Osteoblast (primary cell): Measurements from ENCODE around the genes GARIN5B, SHISA7, CCDC106 and NLRP8.

DNA sequence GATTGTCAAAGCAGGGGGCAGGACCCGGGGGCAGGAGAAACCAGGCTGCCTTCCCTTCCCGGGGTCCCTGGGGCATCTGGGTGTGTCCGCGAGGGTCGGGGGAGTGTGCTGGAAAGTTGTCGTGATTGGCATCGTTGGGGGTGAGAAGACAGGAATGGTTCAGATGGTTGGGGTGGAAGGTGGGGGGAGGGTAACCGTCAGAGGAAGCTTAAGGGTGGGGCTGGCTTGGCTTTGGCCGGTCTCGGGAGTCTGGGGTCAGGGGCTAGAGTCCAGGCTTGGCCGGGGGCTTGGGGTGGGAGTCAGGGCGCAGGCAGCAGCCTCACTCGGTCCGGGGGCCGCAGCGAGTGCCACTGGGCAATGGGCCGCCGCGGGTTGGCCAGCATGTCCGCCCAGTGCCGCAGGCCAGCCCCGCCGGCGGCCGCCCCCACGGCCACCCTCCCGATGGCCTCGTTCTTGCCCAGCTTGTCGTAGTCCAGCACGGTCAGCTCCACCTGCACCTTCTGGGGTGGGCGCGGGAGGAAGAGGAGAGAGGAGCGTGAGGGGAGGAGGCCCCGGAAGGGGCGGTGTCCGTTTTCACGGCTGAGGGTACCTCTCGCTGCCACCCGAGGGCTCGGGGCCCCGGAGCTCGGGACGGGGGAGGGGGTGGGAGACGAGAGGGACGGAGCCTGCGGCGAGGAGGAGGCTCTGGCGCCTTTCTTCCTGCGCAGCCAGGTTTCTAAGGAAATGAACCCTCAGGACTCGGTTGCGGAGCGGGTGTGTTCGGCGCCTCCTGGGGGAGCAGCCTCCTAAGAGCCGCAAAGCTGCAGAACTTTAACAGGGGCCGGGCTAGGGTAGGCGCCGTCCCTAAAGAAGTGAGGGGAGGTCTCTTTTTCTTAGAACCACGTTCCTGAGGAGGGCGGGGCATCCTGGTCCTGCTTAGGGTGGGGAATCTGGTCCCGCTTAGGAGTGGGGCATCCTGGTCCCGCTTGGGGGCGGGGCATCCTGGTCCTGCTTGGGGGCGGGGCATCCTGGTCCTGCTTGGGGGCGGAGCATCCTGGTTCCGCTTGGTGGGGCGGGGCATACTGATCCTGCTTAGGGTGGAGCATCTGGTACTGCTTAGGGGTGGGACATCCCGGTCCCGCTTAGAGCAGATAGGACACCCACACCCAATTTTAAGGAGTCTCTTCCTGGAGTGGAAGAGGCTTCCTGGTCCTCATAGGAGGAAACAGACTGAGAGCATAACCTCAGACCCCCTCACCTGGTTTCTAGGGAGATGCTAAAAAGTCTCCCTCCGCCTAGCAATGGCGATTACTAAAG, 6.5 kb downstream of the SYT5 start:
- CAGE, long polyA plus RNA, result no peak
- RRBS, result 5% methylated on average over 20 of the region's 71 CpGs

GRCh38 chr19:55227062-55227683, 1.4 kb downstream of the TMEM86B start:
- CAGE, long polyA plus RNA, result no peak
- RRBS, result 88% methylated on average over 8 of the region's 24 CpGs

DNA sequence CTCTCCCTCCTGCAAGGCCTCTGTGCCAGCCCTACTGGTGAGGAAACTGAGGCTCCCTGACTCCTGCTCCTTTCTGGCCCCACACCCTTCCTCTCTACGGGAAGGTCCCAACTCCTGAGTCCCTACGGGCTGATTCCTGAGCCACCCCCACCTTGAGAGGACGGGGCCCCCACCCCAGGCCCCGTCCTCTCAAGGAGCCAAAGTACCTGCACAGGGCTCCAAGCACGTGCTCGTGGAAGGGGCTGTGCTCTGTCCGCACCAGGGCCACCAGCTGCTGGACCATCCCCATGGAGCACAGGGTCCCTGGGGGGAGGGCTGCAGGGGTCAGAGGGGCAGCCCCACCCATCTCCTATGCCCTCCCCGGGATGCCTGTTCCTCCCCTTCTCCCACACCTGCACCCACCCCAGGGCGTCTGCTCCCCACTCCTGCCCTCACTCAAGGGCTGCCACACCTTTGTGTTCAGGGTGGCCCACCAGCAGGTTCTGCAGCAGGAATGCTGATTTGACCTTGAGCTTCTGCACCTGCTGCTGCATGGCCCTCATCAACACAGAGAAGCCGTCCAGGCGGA, 6.9 kb upstream of the PPP6R1 start:
- CAGE, long polyA plus RNA, result no peak
- RRBS, result no CpG with 5 or more reads among the region's 11 CpGs

- CAGE, long polyA plus RNA, result no peak
- RRBS, result 65% methylated on average over 3 of the region's 18 CpGs
These were observed 5.0 kb downstream of the KMT5C start for GRCh38 chr19:55344587-55345151.

GRCh38 chr19:55363070-55363436, at the start of gene GARIN5B:
Gene GARIN5B (minus strand): TSS chr19:55363260.
- CAGE, long polyA plus RNA, result no peak
- RRBS, result no CpG with 5 or more reads among the region's 10 CpGs

DNA sequence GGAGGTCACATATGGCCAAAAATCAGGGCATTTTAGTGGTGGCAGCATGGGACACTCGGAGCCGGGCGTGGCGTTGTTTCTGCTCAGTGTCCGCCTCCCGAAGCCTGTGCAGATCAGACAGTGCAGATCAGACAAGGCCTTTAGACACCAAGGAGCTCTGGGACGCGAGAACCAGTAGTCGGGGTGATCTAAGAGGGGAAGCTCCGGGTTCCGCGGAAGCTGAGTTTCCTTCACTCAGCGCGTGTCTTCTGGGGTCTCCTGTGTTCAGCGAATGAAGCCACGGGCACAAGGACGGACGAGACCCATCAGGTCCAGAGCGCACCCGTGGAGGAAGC, 381 bp upstream of the TMEM238 start:
- CAGE, long polyA plus RNA, result no peak
- RRBS, result 46% methylated on average over 4 of the region's 20 CpGs

GRCh38 chr19:55443203-55443362, at the start of gene SHISA7:
Gene SHISA7 (minus strand): TSS chr19:55443300.
- CAGE, long polyA plus RNA, result no peak
- RRBS, result no CpG with 5 or more reads among the region's 14 CpGs

GRCh38 chr19:55486400-55486627, 1.3 kb downstream of the NAT14 start:
- CAGE, long polyA plus RNA, result no peak
- RRBS, result 57% methylated on average over 20 of the region's 21 CpGs

GRCh38 chr19:55490921-55491610, 2.8 kb downstream of the SSC5D start:
- CAGE, long polyA plus RNA, result no peak
- RRBS, result 75% methylated on average over 5 of the region's 27 CpGs

DNA sequence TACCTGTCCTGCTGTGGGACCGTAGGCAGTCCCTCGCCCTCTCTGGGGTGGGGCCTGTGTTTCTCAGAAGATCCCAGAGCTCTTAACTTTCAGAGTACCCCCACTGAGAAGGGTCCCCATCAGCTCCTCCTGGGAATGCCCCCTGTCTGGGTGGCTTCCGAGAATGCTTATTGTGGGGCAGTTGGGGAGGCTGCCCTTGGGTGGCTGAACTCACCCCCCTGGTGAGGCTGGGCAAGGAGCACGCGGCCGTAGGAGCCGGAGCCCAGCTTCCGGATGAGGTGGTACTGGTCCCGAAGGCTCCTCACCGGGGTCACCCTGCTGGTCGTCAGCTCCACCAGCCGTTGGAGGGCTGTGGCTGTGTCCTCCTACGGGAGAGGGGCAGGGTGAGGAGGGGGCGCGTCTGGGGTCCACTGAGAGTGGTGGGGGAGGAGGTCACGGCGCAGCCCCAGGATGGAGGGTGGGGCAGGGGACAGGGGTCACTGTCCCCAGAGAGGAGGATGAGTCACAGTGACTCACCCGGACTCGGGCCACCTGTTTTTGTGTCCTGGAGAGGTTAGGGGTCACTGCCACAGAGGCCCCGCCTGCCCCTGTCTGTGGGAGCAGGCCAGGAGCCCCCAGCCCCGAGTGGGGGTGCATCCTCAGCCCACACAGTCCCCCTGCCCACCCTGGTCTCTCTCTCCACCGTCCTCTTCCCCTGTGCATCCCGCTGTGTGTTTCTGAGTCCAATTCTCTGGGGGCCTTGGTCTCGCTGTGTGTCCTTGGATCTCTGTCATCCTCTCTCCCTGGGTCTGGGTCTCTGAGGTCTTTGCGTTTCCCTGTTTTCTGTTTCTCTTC, 541 bp downstream of the SBK3 start:
- CAGE, long polyA plus RNA, result no peak
- RRBS, result no CpG with 5 or more reads among the region's 25 CpGs

DNA sequence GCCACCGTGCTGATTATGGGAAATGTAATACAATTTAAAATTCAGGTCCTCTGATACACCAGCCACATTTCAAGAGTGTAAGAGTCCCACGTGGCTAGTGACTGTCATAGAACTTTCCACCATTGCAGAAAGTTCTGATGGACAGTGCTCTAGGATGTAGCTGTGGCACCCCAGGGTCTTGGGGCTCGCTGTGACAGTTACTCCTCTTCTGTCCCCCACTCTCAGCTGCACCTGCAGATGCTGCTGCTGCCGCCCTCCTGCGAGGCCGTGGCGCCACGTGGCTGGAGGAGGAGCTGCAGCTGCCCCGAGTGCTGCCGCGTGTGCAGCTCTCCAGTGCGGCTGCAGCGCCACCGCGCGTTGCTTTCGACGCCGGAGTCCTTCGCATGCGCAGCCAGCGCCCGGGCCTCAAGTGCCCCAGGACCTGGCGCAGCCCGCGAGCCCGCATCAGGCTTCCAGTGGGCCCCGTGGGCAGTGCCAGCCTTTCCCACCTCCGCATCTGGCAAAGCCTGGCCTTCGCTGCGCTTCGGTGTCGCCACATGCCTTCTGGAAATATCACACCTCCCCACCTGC, 816 bp upstream of the ZNF580 start:
- CAGE, long polyA plus RNA, result no peak
- RRBS, result no CpG with 5 or more reads among the region's 33 CpGs

DNA sequence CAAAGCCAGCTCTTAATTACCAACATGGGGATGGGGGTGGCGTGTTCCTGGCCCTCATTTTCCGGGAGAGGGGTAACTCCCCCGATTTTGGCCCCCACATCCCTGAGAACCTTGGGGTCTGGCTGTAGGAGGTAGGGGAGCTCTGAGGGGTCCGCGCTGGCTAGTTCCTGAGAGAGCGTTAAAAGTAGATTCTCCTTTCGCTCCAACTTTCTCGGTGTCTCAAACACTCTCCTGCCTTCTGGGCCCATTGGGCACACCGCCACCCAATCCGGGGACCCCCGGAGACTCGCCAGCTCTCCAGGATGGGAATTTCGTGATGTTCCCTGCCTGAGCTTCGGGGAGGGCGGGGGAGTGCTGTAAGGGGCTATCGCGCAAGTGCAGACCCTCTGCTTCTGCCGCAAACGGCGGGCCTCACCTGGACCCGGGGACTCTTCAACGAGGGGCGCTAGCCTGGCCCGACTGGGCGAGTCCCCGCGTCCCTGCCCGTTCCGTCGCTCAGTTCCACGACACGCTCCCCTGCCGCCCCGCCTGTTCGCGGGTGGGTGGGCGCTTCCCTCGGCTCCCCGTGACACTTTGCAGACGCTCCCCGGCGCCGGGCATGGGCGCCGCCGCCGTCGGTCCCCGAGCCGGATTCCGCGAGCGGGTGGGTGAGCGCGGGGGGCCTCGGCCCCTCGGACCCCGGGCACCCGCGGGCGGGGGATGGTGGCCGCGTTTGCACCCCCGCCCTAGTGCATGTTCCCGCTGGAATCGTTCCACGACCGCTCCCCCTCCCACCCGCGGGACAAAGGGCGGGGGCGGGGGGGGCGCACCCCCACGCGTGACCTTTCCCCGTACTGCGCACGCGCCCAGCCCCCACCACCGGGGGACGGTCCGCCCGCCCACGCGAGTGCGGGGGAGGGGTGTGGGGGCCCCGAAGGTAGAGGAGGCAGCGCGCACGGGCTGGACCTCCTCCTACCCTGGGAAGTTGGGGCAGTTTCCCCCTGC, at the start of gene CCDC106:
TSS of gene CCDC106 (plus strand) at position 578 of the 984 bp plus-strand sequence.
- CAGE, long polyA plus RNA, result start-site peak on the plus strand centred at position 406 of the sequence, 78 bp wide, 40 and 54 reads in 2 replicates; start-site peak on the plus strand centred at position 600 of the sequence, 64 bp wide, 23 and 70 reads in 2 replicates; start-site peak on the plus strand centred at position 894 of the sequence, 23 bp wide, 35 and 33 reads in 2 replicates
- RRBS, result 2% methylated on average over 9 of the region's 90 CpGs

GRCh38 chr19:55704077-55704922, 29.3 kb downstream of the EPN1 start:
- CAGE, long polyA plus RNA, result no peak
- RRBS, result no CpG with 5 or more reads among the region's 32 CpGs

- CAGE, long polyA plus RNA, result no peak
- RRBS, result no CpG with 5 or more reads among the region's 8 CpGs
These were observed at the start of gene NLRP8 for GRCh38 chr19:55947675-55948000. Gene NLRP8 (plus strand): TSS chr19:55947832.

- CAGE, long polyA plus RNA, result no peak
- RRBS, result no CpG with 5 or more reads among the region's 7 CpGs
These were observed 1.9 kb downstream of the ZNF444 start for GRCh38 chr19:56142834-56143609.

DNA sequence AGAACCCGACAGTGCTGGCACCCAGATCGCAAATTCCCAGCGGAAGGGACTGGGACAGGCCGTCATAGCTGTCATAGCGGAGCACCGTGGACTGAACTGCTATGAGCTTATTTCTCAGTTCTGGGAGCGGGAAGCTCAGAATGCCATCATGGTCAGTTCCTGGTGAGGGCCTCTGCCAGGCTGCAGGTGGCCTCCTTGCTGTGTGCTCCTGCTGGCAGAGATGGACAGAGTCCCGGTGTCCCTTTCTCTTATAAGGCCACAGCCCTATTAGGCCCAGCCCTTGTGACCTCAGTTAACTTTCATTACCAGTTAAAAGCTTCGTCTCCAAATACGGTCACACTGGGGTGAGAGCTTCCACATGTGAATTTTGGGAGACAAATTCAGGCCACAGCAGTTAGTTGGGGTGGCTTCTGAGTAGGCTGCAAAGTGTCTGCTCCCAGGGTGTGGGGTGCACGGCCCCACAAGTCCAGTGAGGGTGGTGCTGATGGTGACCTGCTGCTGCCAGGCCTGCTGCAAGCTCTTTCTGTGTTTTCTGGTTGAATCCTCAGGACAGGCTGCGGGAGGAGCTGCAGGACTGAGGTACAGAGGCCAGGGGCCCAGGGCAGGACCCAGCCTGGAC, 4.7 kb downstream of the ZNF444 start:
- CAGE, long polyA plus RNA, result no peak
- RRBS, result no CpG with 5 or more reads among the region's 12 CpGs

DNA sequence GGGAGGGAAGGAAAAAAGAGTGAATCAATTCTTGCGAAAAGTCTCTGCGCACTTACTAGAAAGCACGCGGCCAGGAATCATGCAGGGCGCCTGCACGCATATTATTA, 421 bp downstream of the ZSCAN5A start:
- CAGE, long polyA plus RNA, result no peak
- RRBS, result no CpG with 5 or more reads among the region's 6 CpGs

- CAGE, long polyA plus RNA, result no peak
- RRBS, result no CpG with 5 or more reads among the region's 20 CpGs
These were observed 452 bp downstream of the ZNF667 start for GRCh38 chr19:56476727-56477059.

DNA sequence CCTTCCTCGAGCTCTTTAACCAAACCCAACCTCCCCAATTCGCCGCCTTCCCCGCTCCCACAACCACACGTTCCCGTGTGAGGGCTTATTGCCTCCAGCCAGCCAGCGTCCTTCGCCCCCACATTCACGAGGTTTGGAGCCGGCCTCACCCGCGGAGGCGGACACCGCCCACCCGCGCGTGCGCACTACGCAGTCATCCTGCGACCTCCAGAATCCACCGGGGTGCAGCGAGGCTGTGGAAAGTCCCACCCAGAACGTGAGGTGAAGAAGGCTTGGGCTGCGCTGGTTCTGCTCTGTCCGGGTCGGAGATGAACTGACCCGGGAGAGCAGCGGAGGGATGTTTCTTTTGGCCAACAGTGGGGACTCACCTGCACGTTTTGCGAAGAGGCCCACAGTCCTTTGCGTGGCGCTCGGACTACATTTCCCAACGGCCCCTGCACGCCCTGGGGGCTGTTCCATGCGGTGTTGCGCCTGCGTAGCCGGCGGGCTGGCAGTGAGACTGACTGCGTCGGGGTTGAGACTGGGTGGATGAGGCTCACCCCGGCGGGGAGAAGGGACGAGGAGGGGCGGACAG, 607 bp upstream of the ZNF667 start:
- CAGE, long polyA plus RNA, result start-site peak on the plus strand centred at position 201 of the sequence, 95 bp wide, 27 and 27 reads in 2 replicates; start-site peak on the plus strand centred at position 539 of the sequence, 101 bp wide, 421 and 417 reads in 2 replicates
- RRBS, result 3% methylated on average over 20 of the region's 46 CpGs

DNA sequence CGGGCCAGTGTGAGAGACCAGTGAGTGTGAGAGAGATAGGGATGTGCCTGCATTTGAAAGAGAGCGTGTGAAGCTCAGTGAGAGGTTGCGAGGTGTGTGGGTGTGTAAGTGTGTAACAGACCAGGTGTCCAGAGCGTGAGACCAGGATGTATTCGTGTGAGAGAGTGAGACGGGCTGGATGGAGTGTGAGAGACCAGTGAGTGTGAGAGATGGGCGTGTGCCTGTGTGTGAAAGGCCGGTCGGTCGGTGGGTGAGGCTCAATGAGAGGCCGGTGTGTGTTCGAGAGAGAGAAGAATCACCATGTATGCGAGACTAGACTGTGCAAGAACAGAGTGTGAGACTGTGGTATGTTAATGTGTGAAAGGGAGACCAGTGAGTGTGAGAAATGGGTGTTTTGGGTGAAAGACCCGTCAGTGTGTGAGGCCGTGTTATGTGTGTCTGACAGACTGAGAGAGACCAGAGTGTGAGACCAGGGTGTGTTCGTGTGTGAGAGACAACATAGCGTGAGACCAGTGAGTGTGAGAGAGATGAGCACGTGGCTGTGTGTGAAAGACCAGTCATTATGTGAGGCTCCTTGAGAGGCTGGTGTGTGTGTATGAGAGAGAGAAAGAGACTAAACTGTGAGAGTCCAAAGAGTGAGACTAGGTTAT, 779 bp downstream of the ZNF471 start:
- CAGE, long polyA plus RNA, result no peak
- RRBS, result no CpG with 5 or more reads among the region's 18 CpGs